Skeletal muscle satellite cell (primary cell): ENCODE data around the gene KCNK1.

DNA sequence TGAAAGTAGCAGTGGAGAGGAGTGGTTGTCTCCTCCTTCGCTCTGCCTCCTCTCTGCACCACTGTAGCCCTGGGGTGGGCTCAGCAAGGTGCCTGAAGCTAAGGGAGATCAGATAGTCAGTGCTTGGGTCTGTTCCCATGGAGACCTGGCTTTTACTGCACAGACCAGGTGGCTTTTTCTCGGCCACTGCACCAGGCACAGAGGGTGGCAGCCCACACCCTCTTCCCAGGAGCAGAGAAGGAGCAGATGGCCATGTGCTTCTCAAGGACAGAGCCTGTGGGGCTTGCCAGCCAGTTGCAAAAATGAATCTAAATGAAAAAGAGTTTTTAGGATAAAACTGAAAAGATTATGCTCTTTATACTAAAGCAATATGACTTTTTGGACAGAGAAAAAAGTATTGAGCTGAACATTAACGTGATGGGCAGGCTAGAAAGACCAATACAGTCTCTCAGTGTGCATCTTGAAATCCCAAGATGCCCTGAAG is 123.3 kb upstream of the KCNK1 start:
- CAGE, long polyA plus RNA = no peak

- CAGE, long polyA plus RNA = no peak
These were observed at the start of gene KCNK1 for GRCh38 chr1:233614034-233614563. Gene KCNK1 (plus strand): TSS chr1:233614106.

- CAGE, long polyA plus RNA = no peak
These were observed 52.5 kb downstream of the KCNK1 start for GRCh38 chr1:233666231-233667030.

DNA sequence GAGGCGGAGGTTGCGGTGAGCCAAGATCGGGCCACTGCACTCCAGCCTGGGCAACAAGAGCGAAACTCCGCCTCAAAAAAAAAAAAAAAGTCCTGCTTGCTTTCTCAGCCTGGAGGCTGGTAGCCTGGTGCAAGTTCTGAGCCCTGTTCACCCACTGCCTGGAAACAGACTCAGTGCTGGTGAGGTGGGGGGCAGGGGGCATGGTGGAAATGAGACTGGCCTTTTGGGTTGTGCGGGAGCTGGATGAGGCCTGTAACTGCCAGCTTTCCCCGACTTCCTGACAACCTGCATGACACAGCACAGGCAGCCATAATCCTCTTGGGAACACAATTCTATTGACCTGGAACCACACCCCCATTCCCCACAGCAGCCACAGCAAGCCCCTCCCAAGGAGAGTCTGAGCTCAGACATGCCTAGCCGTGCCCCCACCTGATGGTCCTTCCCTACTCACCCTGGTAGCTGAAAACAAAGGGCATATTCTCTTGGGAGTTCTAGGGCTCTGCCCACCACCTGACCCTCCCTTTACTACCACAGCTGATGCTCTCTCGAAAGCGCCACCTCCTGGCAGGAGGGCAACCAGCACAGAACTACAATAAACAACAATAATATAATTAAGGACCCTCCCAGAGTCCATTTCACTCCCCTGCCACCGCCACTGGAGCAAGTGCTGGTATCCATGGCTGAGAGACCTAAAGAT is 184.9 kb upstream of the COA6 start:
- CAGE, long polyA plus RNA = no peak

DNA sequence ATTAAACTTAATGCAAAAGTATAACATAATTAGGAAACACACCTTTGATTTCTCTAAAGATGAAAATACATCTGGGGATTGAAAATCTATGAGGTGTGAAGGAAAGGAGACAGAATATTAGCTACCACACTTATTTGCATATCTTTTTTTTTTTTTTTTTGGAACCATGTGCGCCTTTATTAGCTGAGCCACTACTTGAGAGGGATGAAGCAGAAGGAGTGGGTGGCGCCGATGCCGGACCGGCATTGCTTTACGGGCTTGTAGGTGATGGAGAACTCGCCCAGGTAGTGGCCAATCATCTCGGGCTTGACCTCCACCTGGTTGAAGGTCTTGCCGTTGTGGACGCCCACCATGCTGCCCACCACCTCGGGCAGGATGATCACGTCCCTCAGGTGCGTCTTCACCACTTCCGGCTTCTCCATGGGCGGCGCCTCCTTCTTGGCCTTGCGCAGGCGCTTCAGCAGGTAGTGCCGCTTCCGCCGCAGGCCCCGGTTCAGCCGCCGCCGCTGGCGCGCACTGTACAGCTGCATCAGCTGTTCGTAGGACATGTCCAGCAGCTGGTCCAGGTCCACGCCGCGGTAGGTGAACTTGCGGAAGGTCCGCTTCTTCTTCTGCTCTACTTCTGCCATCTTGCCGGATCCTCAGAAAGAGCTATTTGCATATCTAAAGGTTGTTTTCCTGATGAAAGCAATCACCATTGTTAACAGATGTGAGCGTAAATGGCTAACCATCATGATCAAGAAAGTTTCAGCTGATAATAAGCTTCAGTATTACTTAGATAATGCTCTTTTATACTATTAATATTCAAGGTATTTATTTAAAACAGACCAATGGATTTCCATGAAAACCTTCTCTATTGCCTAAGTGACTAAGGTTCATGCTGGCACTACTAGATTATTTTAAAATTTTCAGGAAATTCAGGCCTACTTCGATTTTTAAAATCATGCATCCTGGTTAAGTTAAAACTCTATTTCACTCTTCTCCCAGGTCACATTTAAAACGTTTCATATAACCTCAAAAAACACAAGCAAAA is 16.4 kb upstream of the COA6 start:
- CAGE, long polyA plus RNA = no peak

- CAGE, long polyA plus RNA = no peak
These were observed 1.8 kb upstream of the COA6 start for GRCh38 chr1:234371548-234371861.

DNA sequence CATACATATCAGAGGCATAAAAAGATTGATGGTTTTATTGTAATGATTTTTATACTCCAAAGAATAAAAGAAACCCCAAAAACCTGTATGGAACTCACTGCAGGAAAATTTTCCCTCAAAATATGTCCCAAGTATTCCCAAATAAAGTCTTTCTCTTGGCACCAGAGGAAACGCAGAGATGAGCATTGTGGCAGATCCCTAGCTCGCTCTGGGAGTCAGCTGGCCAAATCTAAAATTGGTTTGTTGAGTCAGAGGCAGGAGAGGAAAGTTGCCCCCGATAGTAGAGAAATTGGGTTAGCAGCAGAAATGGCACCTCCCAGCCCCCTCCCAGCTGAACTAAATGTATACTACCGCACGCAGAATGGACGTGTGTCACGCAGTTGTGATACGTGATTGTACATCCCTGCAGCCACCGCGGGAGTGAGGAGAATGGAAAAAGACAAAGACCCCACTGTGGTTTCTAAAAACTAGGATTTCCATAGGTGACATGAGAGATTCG is 39.9 kb upstream of the TARBP1 start:
- CAGE, long polyA plus RNA = no peak

GRCh38 chr1:234530750-234531458 is 51.9 kb upstream of the TARBP1 start:
- CAGE, long polyA plus RNA = no peak

- CAGE, long polyA plus RNA = no peak
These were observed 25.9 kb downstream of the IRF2BP2 start for GRCh38 chr1:234583732-234584916.

DNA sequence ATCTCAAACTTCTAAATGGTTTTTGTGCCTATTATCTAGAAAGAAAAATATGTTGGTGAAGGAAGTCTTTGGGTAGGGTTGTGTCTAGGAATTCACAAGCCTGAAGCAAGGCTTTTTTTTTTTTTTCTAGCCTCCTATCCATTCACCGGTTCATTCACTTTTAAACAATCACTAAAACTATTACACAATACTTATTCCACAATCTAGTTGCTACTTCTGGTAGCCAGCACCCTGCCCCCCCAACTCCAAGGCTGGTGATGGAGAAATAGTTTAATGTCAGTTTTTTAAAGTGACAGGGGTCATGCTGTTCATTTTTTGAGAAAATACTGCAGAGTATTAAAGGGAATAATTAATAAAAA is 11.0 kb downstream of the IRF2BP2 start:
- CAGE, long polyA plus RNA = no peak

DNA sequence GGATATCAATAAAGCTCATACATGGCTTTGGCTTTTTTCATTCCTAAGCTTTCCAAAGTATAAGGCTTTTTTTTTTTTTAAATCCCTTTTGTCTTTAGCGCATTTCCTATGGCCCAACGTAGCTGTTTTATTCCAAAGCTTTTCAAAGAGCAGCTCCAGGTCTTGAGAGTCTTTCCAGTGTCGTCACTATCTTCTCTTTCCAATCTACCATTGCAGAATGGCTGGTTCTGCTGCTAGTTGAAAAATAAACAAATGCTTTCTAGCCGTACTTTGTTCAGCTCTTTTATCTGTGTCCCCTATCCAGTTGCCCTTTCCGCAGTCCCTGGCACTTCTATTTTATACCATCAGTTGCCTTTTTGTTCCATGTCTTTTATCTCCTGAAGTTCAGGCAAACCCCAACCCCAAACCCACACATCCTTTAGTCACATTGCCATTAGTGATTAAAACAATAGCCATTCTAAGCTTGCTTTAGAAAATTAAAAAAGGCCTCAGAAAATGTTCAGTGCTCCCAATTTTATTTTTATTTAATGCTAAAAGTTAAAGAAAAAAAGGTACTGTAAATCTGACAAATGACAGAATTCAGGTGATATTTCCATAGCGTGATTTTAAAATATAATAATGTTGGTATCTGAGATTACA is 6.1 kb downstream of the IRF2BP2 start:
- CAGE, long polyA plus RNA = no peak

DNA sequence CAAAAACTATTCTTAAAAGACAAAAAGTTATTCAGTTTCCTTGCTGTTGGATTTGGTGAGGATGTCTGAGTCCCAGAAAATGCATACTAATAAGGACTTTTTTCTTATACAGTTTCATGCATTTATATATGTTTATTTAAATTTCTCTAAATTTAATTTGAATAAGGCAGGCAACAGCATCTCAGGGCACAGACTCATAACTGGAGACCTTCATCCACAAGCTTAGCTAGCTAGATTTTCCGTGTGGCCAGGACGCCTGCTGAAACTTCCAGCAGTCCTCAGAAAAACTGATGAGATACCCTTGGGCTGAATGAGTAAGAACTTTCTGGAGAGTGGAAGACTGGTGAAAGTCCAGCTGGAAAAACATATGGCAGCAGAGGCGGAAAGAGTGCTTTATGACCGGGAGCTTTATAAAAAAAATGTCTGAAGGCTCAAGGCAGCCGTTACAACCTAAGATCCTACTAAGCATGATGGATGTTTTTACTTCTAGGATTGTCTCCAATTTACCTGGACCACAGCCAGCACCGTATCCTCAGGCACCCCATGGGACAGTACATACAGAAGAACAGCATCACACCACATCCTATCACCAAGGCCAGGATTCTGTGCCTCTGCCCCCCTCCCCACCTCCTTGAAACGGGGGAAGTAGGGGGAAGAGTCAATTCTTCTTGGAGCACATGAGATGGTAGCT is 11.6 kb upstream of the IRF2BP2 start:
- CAGE, long polyA plus RNA = no peak

DNA sequence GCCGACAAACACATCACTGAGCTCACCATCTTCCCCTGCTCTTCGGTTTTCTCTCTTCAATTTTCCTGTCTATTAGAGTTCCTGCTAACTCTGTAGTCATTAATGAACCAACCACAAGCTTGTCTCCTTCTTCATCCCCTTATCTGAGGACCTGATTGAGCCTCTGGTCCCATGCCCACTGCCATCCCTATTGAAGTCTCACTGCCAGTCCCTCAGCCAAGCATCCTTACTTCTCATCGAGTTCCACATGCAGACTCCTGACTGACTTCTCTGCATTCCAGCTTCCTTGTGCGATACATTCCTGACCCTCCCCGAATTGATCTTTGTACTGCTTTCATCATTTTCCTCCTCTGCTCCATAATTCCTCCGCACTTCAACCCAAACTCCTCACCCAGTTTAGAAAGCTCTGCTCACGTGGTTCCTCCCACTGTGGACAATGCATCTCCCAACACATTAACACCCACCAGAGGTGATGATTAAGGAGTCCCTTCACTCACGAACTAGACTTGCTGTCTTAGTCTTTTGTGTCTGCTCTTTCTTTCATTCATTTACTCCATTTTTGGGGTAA is 17.5 kb upstream of the IRF2BP2 start:
- CAGE, long polyA plus RNA = no peak

DNA sequence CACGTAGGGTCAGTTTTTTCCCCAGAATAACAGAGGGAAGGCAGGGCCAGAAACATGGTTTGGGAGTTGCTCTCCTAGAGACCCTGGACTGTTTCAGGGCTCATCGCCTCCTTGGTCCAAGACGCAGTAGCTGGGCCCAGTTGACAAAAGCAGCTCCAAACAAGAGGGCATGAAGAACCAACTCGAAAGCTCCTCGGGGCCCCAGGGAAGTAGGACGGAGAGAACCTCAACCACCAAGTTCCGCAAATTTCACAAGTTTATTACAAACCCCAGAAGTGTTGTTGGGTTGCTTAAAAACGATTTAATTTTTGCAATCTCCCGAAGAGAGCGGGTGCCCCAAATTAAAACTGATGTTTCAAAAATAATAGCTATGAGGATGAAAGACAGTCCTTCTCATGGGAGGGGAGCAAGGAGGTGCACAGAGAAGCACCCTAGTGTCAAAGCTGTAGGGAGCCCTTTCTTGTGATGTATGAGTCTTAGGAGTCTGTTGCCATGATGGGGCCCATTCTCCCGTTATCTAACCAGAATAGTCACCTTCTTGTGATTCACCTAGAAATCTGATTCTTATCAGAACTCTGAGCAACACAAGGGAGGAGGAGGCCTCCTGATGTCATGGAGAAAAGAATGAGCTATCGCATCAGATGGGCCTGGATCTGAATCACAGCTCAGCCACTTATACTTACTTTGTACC is 165.6 kb upstream of the IRF2BP2 start:
- CAGE, long polyA plus RNA = no peak

- CAGE, long polyA plus RNA = no peak
These were observed 203.9 kb downstream of the TOMM20 start for GRCh38 chr1:234924521-234925271.

DNA sequence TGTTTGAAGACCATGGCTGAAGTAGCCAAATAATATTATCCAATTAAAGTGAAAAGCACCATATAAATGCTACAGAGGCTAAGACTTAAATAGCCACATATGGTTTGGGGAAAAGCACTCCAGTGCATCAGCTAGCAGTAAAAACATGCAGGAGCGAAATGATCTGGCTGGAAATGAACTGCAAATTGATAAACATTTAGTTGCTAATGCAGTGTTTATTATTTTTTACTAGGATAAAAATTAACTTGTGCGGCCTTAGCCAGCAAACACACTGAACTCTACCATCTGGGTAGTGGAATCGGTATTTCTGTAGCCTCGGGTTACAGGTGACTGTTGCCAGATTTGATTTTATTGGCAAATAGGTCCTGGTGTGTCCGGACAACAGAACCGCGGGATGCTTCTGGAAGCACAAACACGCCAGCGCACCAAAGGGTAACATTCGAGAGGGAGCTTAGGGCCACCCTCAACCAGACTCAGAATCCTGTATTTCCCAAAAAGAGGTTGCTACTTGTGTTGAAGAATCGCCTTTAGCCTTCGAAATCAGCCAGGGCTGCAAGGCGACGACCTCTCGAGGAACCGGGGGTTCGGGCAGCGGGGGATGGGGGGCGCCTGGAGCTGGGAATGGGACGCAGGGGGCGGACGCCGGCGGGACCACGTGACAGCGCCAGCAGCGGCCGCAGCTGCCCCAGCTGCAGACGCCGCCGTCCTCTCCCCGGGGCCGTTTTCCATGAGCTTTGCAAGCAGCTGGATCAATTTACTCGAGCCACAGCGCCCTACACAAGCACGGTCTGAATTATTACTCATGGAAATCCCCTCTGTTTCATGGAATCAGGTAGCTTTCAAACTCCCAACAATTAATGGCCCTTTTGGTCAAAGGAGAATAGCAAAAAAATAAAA is 158.9 kb downstream of the TOMM20 start:
- CAGE, long polyA plus RNA = no peak

- CAGE, long polyA plus RNA = no peak
These were observed 148.7 kb downstream of the TOMM20 start for GRCh38 chr1:234979919-234980282.

DNA sequence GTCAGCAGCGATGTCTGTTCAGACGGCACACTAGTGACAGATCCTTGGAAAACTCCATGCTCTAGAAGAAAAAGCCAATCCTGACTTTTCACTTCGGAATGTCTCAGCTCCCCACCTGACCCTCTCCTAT is 148.5 kb downstream of the TOMM20 start:
- CAGE, long polyA plus RNA = no peak

DNA sequence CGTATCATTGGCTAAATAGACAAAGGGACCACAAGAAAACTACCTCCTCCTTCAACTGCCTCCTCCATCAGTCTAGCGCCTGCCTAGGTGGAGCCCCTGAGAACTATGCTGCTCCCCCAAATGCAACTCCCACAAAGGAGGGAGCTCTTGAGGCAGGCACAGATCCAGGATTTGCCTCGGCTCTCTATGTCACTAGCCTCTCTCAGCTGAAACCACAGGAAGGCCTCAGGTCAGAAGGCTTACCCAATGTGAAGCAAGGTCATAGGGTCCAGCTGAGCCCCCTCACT is 148.3 kb downstream of the TOMM20 start:
- CAGE, long polyA plus RNA = no peak

DNA sequence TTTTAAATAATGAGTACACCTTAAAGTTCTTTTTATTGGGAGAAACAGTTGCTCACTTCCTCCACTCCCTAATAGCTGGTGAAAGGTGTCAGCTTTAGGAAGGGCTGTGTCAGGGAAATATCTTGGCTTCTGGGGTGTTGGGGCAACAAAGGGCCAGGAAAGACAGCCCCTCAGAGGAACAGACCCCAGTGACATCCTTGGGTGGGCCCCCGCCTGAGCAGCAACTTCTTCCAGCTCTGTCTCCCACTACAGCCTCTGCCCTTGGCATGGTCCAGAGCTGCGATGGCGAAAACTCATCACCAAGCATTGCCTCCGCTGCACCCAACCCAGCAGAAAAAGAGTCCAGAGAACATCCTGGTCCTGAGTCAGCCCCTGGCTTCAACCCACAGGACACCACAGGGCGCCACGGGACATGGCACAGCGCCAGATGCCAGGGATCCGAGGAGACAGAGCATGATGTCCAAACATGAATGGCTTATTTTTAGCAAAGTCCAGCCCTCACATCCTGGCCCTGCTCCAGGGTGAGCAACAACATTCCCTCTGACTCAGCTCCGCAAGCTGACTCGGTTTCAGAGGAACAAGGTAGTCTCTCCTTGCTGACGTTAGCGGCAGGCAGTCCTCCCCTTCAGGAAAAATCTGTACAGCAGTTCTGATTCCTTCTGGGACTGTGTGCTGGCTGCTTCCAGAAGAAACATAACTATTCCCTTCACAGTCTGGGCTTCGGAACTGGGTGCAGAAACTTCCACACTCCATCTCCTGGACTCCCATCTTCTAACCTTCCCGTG is 131.5 kb downstream of the TOMM20 start:
- CAGE, long polyA plus RNA = no peak